NB4 (cell line): ENCODE measurements around the genes DGCR6, C22orf39 and GP1BB.

GRCh38 chr22:18031597-18032057, 7.3 kb upstream of the MICAL3 start:
- RRBS, result no CpG with 5 or more reads among the region's 5 CpGs

- RRBS, result no CpG with 5 or more reads among the region's 2 CpGs
These were observed 9.2 kb upstream of the MICAL3 start for GRCh38 chr22:18033517-18034063.

DNA sequence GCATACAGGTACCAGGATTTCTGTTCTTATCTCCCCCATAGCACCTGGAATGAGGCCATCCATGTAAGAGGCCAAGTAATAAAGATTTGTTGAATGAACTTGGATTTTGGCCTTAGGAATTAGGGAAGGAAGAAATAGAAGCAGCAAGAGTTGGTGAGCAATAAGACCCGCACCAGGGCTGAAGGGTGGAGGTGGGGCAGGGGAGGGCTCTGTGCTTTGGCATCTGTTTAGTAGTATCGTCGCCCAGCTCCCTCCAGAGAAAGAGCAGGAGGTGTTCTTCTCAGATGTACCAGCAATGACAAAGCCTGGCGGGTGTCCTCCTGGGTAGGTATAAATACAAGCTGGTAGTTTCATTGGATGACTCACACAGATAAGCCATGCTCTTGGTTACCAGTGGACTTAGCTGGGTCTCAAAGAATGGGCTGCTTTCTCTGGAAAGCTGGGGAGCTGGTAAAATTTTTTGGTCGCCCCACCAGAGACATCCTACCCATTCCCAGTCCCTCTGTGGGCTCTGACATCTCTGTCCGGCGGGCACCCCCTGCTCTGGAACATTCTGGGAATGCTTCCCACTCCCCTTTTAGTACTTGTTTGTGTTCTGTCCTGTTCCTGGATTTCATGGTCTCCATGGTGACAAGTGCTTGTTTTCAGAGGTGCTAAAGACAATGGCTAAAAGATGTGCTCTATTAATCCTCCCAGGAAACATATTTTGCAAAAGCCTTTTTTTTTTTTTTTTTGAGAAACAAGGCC, 15.4 kb upstream of the TUBA8 start:
- RRBS, result no CpG with 5 or more reads among the region's 7 CpGs

DNA sequence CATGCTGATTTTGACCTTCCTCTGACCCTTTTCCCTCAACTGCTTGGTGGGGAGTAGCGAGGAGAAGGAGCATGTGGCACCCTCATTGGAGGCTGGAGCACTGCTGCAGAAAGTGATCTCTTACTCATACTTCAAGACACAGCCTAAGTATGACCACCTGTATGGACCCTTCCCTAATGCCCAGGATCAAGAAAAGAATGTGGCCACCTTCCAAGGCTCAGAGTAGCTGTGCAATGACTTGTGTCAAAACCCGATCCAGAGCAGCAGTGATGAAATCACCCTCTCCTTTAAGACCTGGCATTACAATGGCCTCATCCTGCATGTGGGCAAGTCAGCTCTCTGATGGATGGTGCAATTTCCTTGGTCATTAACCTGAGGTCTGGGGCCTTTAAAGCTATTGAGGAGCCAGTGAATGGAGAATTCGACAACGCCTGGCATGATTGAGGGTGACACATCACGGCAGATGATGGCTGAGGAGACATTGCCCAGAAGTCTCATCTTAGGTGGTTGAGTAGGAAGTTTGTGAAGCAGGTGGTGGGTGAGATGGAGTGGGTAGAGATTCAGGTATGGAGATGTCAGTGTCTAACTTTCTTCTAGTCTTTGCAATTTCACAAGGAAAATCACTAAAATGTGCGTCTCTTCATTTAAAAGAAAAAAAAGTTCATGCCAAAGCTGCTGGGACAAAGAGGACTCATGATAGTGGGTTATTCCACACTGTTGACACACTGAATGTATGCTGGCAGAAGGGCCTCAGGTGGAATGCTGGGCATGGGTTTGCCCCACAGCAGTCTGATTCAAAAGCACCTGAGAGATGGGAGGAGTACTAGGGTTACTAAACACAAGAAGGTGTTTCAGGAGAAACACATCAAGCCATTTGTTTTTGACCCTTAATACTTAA, 8.9 kb upstream of the TUBA8 start:
- RRBS, result no CpG with 5 or more reads among the region's 6 CpGs

- RRBS, result no CpG with 5 or more reads among the region's 71 CpGs
These were observed 1.2 kb downstream of the TMEM191B start for GRCh38 chr22:18528521-18529412.

DNA sequence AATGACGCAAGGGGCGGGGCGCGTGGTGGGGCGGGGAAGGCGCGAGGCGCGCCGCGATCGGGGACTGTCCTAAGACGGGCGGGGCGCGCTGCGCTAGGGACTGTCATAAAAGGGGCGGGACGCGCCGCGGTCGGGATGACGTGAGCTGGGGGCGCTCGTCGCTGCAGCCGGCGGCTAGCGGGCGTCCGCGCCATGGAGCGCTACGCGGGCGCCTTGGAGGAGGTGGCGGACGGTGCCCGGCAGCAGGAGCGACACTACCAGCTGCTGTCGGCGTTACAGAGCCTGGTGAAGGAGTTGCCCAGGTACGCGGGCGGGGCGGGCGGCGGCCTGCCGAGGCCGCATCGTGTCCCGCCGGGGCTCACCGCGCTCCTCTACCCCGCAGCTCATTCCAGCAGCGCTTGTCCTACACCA, at the start of gene DGCR6:
TSS of gene DGCR6 (plus strand) at position 138 of the 411 bp plus-strand sequence.
- RRBS, result 2% methylated on average over 7 of the region's 58 CpGs

- RRBS, result no CpG with 5 or more reads among the region's 10 CpGs
These were observed 39.0 kb downstream of the DGCR2 start for GRCh38 chr22:19083113-19083719.

DNA sequence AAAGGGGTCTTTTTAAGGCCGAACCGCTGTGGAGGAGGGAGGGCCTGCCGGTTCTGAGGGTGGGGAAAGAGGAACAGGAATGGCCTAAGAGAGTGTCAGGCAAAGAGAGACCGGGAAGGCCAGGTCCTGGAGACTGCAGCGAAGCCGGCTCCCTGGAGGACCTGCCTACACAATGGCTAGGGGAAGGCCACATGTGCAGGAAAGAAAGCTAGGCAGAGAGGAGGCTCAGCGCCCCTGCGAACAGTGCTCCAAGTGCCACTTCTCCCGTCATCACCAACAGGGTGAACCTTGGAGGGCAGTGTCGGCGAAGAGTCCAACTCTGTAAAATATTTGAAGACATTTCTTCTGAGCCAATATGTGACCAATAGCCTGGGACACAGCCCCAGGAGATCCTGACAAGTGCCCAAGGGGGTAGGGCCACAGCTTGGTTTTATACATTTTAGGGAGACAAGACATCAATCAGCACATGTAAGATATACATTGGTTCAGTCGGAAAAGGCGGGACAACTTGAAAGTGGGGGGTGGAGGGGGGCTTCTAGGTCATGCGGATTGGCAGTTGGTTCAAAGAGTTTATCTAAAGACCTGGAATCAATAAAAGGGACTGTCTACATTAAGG, 792 bp upstream of the DGCR2 start:
- RRBS, result 36% methylated on average over 2 of the region's 14 CpGs

DNA sequence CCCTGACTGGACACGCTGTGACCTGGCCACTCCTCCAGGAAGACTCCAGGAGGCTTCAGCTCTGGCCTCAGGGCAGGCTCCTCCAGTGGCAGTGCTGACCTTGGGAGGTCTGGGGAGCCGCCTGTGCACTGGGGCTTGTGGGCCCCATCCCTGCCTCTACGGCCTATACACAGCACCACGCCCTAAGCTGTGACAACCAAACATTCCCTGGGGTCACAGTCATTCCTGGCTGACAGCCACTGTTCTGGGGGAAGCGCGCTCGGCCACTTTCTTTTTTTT, 6.5 kb upstream of the SLC25A1 start:
- RRBS, result no CpG with 5 or more reads among the region's 7 CpGs

DNA sequence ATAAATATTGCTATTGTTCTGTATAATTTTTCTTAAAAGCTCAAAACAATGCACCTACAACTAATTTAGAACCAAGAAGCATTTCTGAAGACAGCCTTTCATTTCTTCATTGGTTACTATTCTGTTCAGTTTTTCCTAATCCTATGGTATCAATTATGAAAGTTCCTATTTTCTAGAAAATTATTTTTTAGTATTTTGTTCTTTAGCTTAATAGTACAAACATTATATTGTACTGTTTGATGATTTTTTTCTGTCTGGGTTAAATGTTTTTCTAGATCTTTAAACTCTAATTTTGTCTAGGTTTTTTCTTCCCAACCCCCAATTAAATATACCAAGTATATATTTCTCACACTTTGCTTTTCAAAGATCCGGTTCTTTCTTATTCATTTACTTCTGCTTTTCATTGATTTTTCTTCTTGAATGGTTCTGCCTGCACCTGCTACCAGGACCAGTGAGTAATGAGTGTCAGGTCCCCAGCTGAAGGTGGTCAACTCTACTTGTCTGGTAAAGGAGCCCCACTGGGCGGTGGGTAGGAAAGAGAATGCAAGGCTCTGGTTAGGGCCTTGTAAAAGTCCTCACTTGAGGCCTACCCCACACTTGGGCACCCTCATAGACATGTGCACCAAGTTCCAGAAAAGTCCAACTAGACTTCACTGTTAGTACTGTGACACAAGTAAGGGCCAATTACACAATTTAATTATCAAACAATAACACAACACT, 27.6 kb downstream of the HIRA start:
- RRBS, result no CpG with 5 or more reads among the region's 2 CpGs

DNA sequence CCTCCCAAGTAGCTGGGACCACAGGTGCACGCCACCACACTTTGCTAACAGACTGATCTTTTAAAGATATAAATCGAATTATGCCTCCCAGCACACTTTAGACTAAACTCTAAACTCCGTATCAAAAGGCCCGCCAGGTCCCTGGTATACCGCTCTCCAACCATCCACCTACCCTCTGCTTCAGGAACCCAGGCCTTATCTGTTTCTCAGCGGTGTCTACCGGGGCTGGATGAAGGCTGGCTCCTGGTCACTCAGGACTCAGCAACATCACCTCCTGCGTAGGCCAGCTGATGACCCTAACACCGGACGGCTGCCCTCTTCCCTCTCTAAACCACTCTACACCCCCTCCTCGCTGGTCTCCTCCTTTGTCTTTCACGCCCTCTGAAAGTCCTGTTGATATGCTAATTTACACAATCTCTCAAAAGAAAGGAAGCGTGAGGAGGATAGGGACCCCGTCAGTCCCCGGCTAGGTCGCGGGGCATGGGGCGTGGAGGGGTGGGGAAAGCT, 636 bp downstream of the C22orf39 start:
- RRBS, result 8% methylated on average over 7 of the region's 18 CpGs

GRCh38 chr22:19447329-19448027, at the start of gene C22orf39:
C22orf39 (minus strand) TSS chr22:19447711.
- RRBS, result 1% methylated on average over 40 of the region's 91 CpGs

DNA sequence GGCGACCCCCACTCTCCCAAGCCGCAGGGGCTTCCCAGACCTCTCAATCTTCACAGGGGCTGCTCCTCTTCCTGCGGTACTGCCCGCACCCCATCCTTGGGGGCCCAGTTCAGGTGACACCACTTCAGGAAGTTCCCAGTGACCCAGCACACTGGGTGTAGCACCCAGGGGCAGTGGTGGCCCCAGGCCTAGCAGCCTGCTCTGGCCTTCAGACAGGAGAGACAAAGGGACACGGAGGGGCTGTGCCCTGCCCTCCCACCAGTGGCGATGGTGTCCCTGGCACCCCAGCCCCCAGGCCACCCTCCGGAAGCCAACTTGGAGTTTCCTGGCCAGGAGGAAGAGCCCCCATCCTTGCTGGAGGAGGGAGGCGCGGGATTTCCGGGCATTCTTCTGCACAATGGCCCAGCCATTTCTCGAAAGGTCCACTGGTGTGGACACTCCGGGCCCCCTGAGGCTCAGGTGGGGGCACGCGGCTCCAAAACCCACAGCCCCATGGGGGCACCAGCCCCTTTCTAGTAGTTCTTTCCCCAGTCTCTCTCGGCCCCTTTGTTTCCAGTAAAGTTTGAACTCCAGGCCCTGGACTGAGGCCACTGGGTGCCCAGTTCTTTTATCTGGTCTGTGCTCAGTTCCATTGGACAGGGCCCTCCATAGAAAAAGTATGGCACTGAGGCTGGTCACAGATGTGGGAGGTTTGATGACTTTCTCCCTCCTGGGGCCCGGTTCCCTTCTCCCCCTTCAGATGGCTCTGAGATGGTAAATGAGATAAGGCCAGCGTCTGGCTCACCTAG, 1.1 kb upstream of the CLDN5 start:
- RRBS, result 97% methylated on average over 6 of the region's 17 CpGs

DNA sequence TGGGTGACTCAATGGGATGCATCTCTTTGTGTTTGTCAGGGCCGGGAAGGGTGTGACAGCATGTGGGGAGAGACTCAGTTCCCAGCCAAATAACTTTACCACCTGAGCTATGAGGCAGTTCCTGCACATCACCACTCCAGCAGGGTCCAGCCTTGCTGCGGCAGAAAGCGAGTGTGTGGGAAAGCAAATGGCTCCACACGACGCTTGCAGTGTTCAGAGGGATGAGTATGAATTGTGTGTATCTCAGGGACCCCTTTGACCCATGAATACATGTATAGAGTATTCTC, 47.9 kb upstream of the CLDN5 start:
- RRBS, result no CpG with 5 or more reads among the region's 5 CpGs

DNA sequence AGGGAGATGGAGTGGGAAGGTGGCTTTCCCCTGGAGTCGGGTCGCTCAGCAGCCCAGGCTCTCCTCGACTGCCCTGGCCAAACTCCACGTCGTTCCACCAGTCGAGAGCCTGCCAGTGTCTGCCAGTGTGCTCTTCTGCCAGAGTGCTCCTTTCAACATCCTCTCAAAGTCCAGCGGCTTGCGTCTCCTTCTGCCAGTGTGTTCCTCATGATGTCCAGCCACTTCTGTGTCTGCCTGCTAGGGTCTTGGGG, 62.6 kb upstream of the CLDN5 start:
- RRBS, result no CpG with 5 or more reads among the region's 8 CpGs

DNA sequence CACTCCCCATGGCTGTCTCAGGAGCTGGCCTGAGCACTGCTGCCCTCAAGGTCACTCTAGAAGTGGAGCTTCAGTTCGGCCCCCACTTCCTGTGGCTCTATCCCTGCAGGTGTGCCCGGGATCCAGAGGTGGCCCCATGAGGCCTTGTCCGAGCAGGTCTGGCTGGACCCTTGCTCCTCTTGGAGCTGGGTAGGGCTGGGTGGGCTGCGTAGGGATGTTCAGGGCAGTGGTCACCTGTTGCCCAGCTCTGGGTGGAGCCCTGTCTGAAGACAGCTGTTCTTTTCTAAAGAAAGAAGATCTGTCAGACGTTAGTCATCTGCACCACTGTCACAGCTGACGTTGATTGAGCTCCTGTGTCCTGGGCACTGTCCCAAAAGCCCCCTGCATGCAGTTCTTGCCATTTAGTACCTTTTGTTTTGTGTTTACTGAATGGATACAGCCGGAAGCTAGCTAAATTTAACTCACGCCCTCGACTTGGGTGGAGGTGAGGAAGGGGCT, 75.6 kb upstream of the CLDN5 start:
- RRBS, result no CpG with 5 or more reads among the region's 9 CpGs

DNA sequence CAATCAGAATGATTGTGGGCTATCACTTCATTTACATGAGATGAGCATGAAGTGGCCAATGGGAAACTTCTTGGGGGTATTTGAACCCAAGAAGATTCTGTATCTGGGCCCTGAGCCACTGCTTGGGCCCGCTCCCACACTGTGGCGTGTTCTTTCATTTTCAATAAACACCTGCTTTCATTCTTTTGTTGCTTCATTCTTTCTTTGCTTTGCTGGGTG, 79.7 kb upstream of the CLDN5 start:
- RRBS, result no CpG with 5 or more reads among the region's 2 CpGs

DNA sequence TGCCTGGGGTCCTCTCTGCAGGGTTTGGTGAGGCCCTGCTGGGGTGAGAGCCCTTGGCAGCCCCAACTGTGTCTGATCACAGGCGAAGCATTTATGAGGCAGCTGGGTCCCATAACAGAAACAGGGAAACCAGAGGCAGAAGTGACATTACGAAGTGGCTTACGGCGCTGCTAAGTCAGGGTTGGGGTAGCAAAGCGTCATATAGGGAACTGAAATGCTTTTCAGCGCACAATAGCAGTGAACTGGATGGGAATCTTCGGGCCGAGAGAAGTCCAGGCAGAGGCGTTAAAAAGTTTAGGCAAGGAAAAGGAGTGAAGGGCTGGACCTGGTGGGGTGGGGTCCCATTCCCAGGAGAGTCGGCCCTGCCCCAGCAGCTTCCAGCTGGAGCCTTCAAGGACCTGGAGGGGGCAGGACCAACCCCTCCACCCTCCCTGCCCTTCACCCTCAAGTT, 92.1 kb upstream of the SEPTIN5 start:
- RRBS, result no CpG with 5 or more reads among the region's 10 CpGs

GRCh38 chr22:19723123-19723725, at the start of gene GP1BB:
GP1BB (plus strand) TSS chr22:19723539.
- RRBS, result 39% methylated on average over 7 of the region's 56 CpGs

DNA sequence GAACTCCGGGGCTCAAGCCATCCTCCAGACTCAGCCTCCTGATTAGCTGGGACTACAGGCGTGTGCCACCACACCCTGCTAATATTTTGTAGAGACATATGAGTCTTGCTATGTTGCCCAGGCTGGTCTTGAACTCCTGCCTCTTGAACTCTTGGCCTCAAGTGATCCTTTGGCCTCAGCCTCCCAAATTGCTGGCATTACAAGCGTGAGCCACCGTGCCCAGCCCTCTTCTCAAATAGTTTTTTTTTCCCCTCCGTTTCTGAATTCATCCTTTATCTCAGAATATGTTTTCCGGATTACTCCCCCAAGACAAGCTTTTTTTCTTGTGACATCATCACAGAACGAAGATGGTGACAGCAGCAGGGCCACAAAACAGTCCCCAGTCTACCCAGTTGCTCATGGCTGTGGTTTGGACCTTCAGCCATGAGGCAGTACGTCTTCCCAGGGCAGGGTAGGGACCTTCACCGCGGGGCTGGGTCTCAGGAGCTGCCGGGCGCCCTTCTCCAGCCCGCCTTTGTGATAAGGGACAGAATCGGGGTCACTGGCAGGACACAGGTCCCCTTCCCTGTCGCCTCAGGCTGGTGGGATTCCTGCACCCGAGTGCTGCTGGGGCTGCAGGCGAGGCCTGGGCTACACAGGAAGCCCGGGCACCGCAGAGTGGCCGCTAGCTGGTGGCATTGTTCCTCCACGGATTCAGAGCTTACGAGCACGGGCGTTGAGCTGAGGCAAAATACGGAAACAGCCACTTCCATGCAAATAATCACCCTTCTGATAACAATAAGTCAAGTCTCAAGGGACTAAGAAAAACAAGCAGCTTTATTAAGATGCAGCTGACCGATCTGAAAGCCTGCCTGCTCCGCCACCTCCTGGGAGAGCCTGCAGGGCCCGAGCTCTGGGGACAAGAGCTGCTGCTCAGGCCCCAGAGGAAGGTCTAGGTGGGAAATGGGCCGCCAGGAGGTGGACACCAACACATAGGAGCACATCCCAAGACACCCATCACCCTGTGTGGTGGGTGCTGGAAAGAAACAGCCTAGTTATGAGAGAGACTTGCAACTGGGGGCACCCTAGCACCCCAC, 12.2 kb downstream of the TBX1 start:
- RRBS, result no CpG with 5 or more reads among the region's 29 CpGs